Bile duct (tissue), 1 donor: ENCODE results near the genes DLGAP1 and EPB41L3.

- PRO-cap, result no peak
Measured at GRCh38 chr18:4453757-4454503, 1.2 kb downstream of the DLGAP1 start.

DNA sequence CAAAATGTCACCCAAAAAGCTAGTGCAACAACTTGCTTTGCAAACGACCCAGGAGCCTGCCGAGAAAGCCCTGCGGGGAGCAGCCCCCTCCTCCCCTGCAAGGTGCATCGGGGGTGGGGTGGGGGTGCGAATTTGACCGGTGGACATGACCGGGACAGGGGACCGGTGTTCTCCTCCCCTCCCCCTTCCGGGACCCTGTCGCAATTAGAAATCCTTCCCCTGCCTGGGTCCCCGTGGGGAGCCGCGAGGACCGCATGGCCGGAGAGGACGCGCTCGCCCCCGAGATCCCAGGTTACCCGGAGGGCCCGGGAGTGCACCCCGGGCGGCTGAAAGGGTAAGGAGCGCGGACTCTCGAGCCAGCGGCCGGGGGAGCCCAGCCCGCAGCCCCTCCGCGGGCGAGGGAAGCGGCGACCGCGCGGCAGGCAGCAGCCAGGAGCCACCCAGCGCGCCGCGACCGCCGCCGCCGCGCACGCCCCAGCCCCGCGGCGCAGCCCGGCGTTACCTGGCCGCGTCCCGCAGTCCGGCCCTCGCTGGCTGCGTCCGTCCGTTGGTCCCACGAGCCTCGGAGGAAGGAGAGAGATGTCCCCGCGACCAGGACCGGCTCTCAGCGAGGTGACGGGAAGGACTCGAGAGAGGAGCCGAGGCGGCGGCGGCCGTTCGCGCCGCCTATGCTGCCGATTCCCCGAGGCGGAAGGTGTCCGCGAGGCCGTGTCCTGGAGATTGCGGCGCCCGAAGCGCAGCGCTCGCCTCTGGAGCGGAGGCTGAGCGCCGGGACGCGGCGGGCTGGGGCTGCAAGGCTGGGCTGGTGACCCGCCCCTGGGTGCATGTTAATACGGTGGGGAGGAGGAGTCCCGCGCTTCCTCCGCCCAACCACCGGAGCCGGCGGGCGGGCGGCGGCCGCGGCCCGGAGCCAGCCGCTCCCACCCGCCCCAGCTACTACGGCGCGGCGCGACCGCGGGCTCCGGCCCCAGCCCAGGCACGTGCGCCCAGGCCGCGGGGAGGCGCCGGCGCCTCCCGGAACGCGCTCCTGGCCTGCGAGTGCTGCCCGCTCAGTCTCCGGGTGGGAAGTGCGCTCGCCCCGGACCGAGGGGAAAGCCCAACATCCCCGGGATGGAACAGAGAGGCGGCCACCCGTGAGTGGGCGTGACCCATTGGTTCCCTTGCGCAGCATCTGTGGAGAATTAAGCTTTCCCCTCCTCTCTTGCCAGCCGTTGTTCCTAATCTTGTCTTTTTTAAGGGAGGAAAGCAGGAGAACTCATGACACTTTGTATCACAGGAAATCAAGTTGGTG lies at the start of gene DLGAP1:
TSS of gene DLGAP1 (minus strand) at position 804 of the 1,291 bp plus-strand sequence.
- PRO-cap, result bidirectional peak, plus-strand start at position 913 of the sequence, minus-strand start at position 804 of the sequence

DNA sequence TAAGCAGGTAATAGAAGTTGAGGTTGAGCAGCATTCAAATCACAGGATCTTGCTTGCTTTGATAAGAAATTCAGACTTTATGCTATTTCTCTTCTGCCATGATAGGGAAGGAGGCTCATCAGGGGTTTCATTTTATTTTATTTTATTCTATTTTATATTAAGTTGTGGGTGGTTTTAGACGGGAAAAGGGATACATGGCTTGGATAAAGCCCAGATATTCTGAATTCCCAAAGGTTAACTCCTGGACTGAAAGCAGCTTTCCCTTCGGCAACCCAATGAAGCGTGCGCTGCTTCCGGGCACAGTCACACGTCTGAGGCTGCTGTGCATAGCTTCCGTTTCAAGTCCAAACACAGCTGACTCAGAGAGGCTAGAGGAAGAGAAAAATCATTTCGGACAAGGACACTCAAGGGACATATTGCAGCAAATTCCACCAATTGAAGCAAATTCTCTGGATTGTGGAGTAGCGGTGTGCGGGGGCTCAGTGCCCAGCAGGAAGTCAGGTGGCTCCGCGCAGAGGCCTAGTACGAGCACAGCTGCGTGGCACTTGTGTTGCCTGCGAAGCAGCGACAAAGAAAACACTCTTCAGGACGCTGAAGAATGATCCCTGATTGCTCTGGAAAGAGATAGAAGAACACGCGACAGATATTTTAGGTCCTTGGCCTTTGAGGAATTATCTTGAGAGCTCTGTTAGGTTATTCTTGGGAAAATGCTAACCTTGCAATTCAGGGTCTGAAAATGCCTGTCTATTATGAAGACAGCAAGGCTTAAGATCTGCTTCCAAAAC lies 352.5 kb upstream of the DLGAP1 start:
- PRO-cap, result no peak

- PRO-cap, result no peak
Measured at GRCh38 chr18:5236881-5237652, 40.0 kb upstream of the AKAIN1 start.

DNA sequence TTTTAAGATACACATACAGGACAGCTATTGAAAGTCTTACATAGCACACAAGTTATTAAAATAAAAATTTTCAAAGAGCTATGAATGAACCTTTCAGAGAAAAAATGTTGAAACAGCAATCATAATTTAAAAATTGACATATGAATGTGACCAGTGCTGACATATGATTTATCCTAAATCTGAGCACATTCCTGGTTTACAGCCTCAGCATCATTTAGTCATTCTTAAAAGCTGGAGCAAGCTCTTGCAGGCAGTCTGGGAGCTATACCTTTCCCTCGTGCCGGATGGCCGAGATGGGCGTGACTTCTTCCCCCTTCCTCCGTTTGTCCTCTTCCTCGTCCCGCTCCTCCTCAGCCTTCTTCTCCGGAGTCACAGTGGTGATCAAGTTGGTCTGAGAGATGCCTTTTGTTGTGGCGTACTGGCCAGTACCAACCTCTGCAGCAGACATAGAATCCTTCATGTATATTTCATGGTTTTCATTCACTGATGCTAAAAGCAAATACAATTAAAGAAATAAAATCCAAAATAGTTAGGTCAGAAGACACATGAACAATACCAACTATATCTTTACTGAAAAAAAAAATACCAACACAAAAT lies 124.0 kb upstream of the ZBTB14 start:
- PRO-cap, result no peak

- PRO-cap, result no peak
Measured at GRCh38 chr18:5515210-5515509, 28.6 kb downstream of the EPB41L3 start.

DNA sequence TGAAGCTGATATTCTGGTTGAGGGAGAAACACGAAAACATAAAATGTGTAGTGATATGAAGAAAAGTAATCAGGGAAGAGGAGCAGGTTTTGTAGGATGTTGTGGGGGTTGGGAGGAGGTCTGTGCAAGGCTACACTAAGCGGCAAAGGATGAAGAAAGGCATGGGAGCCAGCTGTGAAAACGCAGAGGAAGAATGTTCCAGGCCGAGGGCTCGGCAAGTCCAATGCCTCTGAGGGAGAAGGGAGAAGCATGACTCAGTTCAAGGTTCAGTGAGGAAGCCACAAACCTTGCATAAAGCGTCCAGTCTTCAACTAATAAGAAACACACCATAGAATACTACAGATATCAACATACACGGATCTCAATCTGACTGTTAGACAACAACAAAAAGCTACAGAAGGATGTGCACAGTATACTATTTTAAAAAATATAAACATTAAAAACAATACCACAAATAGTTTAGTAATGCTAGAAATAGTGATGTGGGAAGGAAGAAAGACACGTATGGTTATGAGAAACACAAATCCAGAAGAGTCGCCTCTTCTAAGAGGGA lies 16.2 kb downstream of the EPB41L3 start:
- PRO-cap, result no peak

DNA sequence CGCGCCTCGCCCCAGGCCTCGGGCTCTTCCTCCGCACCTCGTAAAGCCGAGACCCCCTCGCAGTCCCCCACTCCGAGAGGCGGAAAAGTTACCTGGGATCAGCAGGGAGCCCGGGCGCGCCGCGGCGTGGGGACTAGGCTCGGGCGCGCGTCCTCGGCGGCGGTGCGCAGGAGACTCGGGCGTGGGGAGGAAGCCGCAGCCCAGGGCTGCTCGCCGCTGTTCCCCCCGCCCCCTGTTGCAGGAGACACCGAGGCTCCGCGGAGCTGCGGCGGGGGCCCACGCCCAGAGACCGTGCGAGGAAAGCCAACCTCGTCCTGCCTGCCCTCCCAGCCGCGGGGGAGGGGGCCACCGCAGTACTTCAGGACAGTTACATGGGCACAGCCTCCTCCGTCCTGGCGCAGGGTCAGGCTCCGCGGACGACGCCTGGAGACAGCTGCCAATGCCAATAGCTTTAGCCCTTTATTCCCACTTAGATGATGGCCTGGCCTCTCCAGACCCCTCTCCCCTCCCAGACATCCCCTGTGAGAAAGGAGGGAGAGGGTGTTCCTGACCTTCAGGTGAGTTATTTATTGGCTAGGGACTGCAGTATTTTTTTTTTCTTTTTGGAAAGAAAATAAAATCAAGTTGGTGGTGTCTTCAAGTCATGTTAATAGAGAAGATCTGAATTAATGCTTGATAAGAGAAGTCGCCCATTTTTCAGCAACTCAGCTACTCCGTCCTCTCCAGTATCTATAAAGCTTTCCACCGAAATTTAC lies at the start of gene EPB41L3:
TSS of gene EPB41L3 (minus strand) at position 177 of the 755 bp plus-strand sequence.
- PRO-cap, result bidirectional peak, plus-strand start at position 169 of the sequence, minus-strand start at position 177 of the sequence; bidirectional peak, plus-strand start at position 285 of the sequence, minus-strand start at position 237 of the sequence

- PRO-cap, result no peak
Measured at GRCh38 chr18:5583159-5583574, 39.4 kb upstream of the EPB41L3 start.

GRCh38 chr18:6210783-6211417 lies 203.8 kb downstream of the L3MBTL4 start:
- PRO-cap, result no peak

GRCh38 chr18:6394437-6394713 lies 20.3 kb downstream of the L3MBTL4 start:
- PRO-cap, result no peak

GRCh38 chr18:6741026-6741845 lies 11.7 kb downstream of the ARHGAP28 start:
- PRO-cap, result no peak

- PRO-cap, result unidirectional peak, minus-strand start at chr18:7273369
Measured at GRCh38 chr18:7273092-7274065, 42.5 kb downstream of the LRRC30 start.

DNA sequence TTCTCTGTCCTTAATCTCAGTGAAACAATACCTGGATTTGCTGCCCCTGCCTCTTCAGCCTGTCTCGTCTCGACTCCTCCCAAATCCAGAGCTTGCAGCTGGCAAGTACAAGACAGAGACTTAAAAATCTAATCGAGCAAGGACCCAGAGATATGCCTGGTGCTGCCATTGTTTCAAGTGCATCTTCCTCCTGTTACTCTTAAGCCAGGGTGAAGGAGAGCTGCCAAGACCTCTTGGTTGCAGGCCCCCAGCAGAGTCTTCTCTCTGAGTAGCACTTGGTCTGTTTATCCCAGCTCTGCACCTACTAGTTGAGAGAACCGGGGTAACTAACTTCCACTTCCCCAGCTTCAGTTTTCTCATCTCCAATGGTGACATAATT lies 59.3 kb downstream of the LRRC30 start:
- PRO-cap, result no peak

GRCh38 chr18:7486535-7486929 lies 80.6 kb upstream of the PTPRM start:
- PRO-cap, result no peak

DNA sequence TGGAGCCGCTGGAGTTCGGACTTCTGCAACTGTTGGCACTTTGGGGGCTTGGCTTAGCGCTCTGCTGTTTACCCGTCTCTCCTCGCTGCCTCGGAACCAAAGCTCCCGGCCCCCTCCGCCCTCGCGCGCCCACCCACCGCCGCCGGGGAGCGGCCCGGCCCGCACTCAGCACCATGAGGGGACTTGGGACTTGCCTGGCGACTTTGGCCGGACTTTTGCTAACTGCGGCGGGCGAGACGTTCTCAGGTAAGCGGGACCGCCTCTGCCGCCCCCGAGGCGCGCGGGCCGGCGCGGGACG lies 479 bp downstream of the PTPRM start:
- PRO-cap, result bidirectional peak, plus-strand start at position 74 of the sequence, minus-strand start outside the sequence

DNA sequence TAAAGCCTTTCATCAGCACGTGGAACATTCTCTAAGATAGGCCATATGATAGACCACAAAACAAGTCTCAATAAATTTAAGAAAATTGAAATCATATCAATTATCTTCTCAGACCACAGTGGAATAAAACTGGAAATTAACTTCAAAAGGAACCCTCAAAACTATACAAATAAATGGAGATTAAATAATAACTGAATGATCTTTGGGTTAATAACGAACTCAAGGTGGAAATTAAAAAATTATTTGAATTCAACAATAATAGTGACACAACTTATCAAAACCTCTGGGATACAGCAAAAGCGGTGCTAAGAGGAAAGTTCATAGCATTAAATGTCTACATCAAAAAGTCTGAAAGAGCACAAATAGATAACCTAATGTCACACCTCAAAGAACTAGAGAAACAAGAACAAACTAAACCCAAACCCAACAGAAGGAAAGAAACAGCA lies 142.0 kb downstream of the PTPRM start:
- PRO-cap, result no peak

DNA sequence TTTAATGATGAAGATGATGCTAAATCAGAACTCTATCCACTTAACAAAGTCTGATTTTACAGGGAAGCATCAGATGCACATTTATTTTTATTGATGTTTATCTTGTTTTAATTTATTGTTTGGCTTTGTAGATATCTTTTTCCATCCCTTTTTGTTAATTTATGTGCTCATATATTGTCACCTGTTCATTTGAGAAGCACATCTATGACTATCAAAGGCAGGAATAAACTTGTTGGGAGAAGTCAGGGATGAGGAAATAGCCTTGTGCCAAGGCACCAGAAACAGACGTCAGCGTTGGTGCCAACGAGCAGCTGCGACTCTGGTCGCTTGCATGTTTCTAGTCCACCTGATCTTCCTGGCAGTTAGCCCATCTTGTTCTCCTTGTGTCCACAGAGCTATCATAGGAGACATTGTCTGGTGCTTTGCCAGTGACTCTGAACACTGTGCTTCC lies 374.3 kb downstream of the PTPRM start:
- PRO-cap, result bidirectional peak, plus-strand start at position 284 of the sequence, minus-strand start at position 225 of the sequence

GRCh38 chr18:8143606-8143963 lies 465.7 kb upstream of the RAB12 start:
- PRO-cap, result no peak

DNA sequence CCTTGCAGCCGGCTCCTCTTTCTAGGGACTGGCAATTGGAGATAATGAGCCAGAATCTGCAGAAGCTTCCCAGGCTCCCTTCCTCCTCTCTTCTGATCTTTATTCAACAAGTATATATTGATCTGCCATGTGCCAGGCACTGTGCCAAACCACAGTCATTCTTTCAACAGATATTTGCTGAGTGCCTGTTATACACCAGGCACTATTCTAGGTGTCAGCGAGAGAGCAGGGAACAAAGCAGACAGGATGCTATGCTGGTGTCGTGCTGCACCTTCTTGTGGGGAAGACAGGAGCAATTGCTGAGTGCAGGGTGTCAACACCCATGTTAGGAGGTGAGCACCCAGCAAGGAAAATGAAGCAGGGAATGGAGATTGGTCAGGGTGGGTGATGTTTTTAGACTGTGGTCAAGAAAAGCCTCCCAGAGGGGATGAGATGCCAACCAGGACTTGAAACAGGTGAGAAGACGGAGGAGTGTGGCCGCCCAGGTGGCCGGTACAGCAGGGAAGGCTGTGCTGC lies 307.7 kb upstream of the RAB12 start:
- PRO-cap, result no peak